NT2/D1 (cell line): ENCODE results near the genes NR1I2, NDUFB4 and SLC15A2.

DNA sequence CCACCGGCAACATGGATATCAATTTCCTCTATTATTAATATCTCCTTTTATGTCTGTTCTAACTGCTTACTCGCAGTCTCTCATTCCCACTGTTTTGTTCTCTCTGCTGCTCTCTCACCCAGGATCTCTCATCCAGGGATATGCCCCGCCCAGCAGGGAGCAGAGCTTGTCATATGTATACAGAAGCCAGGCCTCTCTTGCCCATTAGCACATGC is 61.7 kb downstream of the IGSF11 start:
- RRBS, 2 experiments, result no CpG with 5 or more reads among the region's 3 CpGs

GRCh38 chr3:119337197-119337809 is 43.1 kb downstream of the ARHGAP31 start:
- RRBS, 2 experiments, result no CpG with 5 or more reads among the region's 13 CpGs

GRCh38 chr3:119715191-119715484 is 12.3 kb downstream of the CFAP91 start:
- RRBS, 2 experiments, result no CpG with 5 or more reads among the region's 2 CpGs

DNA sequence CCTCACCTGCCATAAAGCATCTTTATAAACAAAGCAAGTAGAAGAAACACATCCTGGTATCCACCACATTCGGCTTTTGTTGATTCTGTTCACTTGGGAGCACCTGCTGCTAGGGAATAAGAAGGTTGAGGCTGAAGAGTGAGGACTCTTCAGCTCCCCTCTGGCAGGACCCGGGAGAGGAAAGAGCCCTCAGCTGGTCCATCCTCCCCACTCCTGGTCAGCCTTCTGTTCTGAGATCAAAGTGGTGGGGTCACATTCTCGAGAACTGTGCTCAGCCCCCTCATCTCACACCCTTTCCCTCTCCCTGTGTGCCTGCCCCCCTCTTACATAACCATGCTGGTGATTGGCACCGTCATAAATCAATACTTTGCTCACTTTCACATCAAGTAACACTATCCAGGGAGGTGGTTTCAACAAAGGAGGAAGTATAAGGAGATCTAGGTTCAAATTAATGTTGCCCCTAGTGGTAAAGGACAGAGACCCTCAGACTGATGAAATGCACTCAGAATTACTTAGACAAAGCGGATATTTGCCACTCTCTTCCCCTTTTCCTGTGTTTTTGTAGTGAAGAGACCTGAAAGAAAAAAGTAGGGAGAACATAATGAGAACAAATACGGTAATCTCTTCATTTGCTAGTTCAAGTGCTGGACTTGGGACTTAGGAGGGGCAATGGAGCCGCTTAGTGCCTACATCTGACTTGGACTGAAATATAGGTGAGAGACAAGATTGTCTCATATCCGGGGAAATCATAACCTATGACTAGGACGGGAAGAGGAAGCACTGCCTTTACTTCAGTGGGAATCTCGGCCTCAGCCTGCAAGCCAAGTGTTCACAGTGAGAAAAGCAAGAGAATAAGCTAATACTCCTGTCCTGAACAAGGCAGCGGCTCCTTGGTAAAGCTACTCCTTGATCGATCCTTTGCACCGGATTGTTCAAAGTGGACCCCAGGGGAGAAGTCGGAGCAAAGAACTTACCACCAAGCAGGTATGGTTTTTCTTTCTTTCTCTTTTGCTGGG is at the start of gene NR1I2:
TSS of gene NR1I2 (plus strand) at position 785 of the 1,016 bp plus-strand sequence.
- RRBS, 2 experiments, result no CpG with 5 or more reads among the region's 14 CpGs

- RRBS, 2 experiments, result no CpG with 5 or more reads among the region's 3 CpGs
Measured at GRCh38 chr3:120145589-120146057, 51.4 kb upstream of the GSK3B start.

DNA sequence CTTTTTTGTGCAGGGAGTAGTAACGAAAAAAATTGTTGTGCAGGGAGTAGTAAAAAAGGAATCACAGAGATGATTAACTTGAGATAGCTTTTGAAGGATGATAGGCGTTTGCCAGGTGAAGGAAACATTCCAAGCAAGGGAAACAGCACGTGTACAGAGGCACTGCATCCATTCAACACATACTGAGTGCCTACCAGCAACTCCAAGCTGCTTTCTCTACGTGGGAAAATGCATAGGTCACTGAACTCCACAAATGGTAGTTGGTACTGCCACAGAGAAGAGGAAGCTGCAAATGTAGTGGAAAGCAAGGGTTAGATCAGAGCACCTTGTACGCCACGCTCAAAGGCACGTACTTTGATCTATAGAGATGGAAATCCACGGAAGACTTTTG is 1.1 kb downstream of the LRRC58 start:
- RRBS, 2 experiments, result no CpG with 5 or more reads among the region's 8 CpGs

GRCh38 chr3:120487098-120487473 is 36.3 kb upstream of the FSTL1 start:
- RRBS, 2 experiments, result no CpG with 5 or more reads among the region's 1 CpG

DNA sequence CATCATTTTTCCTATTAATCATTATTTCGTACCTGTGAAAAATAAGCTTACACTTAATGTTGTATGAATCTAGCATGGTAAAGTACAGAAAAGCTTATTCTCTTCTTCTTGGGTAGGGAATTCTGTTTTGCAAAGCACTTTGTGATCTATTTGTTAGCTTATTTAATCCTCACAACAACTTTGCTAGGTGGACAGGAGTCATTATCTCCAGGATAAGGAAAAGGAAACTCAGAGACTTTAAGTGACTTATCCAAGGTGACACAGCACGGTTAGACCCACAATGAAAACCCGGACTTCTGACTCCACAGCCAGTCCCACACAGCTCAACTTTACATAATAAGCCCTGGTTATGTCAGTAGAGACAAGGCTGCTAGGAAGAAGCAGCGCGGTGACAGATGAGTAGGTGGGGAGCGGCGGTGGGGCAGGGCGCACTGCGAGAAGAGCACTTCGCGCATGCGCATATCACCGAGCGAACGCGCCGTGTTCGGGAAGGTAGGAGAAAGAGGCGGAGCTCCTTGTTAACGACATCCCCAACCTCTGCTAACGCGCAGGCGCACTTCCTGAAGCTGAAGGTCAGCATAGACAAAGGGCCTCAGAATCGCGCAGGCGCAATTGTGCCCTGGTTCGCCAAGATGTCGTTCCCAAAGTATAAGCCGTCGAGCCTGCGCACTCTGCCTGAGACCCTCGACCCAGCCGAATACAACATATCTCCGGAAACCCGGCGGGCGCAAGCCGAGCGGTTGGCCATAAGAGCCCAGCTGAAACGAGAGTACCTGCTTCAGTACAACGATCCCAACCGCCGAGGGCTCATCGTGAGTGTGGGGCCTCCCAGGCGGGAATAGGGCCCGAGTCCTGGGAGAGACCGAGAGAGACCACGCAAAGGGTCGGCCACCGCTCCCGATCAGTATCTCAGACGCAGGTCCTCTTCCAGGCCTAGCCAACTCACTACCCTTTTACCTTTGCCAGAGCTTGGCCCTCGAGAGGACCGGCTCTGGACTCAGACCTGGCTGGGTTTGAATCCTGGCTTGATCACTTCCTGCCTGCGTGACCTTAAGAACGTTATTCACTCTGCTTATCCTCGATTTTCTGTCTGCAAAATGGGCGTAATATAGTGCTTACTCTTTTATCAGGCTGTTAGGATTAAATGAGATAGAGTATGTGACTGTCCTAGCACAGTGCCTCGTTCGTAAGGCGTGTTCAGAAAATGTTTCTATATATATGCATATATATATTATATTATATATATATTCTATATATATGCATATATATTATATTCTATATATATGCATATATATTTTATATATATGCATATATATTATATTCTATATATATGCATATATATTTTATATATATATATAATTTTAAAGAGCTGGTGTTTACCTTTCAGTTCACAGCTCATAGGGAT is at the start of gene NDUFB4:
TSS of gene NDUFB4 (plus strand) at position 609 of the 1,405 bp plus-strand sequence.
- RRBS, 2 experiments, result no CpG with 5 or more reads among the region's 61 CpGs

DNA sequence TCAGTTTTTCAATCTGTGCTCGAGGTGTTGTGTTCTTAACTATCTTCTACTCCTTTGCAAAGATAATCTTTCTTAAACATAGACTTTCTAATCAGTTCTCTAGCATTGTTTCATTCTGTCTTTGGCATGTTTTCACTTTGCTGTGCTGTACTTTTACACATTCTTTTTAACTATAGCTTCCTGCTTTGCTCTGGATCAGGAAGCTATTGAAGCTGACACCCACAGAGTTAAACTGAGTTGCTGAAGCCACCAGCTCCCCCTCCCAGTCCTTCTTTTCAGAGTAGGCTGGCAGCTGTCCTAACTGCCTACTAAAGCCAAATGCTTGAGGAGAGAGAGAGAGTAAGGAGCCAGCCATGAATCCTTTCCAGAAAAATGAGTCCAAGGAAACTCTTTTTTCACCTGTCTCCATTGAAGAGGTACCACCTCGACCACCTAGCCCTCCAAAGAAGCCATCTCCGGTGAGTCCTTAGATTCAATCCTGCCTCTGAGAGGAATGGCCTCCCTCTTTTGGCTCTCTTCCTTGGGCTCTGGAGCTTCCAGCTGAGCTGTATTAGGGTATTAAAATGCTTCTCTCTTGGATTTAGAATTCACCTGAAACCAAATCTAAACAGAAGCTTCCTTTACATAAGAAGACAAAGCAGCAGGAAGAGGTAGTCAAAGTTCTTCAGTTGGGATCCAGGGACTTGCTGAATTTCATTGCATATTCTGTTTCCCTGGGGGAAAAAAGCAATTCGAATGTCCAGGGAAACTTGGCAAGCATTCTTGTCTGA is at the start of gene SLC15A2:
TSS of gene SLC15A2 (plus strand) at position 278 of the 770 bp plus-strand sequence.
- RRBS, 2 experiments, result no CpG with 5 or more reads among the region's 4 CpGs

GRCh38 chr3:122365492-122366127 is 17.4 kb downstream of the MIX23 start:
- RRBS, 2 experiments, result no CpG with 5 or more reads among the region's 7 CpGs

GRCh38 chr3:122407177-122407451 is 8.7 kb downstream of the WDR5B start:
- RRBS, 2 experiments, result no CpG with 5 or more reads among the region's 2 CpGs

- RRBS, 2 experiments, result no CpG with 5 or more reads among the region's 1 CpG
Measured at GRCh38 chr3:122761922-122762291, 31.7 kb downstream of the HSPBAP1 start.

GRCh38 chr3:122893943-122894475 is 99.1 kb downstream of the SLC49A4 start:
- RRBS, 2 experiments, result 44% methylated on average over 2 of the region's 8 CpGs; no CpG with 5 or more reads in 1 of the 2 experiments

GRCh38 chr3:123084642-123085363 is 18.0 kb downstream of the PDIA5 start:
- RRBS, 2 experiments, result no CpG with 5 or more reads among the region's 9 CpGs

DNA sequence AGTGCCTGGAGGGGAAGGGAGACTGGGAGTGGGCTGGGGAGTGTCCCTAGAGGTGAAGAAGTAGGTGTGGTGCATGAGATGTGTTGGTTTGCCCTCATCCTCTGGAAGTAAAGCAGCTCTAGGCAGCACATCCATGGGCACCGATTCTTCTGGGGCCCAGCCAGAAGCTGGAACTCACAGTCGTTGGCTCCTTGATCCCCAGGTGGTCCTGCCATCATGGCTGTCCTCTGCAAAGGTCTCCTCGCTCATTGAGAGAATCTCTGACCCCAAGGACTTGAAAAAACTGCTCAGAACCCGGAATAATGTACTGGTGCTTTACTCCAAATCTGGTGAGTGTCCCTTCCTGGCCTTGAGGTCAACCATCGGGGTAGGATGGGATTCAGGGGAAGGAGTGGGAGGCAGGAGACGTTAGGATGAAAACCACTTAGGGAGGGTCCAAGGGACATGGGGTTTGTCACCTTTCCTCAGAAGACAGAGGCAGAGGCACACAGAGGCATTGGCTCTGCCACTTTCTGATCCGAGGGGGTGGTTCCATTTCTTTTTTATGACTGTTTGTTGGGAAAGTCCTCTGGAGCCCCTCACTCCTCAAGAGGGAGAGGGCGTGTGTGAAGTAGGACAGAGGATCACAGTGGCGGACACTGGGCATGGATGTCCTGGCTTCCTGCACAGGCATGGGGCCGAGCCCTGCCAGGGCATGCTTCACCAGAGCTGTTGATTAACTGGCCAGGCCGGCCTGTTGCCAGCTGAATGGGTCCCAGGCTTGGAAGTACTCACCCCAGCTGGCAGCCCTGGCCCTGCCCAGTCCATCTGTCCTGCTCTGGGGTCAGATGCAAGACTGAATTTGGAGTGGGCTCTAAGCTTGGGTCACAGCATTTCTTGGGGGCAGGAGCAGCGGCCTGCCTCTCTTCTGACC is 22.4 kb downstream of the PDIA5 start:
- RRBS, 2 experiments, result no CpG with 5 or more reads among the region's 12 CpGs

DNA sequence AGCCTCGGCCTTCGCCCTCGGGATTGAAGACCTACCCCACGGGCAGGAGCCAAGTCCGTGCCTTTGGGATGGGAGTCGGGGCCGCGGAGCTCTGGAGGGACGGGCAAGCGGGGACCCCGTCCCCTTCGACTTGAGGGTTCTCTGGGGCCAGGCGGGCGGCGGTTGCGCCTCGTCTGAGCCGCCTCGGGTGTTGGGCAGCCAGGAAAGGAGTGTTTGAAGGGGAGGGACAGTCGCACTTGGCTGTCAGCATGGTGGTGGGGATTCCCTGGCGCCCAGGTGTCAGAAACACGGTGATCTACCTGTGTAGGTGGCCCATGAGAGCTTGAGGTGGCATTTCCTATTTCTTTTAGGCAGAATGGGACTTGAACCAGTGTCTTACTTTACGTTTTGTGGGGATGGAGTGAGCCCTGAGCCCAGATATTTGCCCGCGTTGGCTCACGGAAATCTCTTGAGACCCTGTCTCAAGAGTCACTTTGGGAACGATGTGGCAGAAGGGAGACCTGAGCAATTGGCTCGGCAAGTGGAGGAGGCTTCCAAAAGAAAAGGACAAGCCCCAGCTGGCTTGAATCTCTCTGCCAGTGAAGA is 431 bp downstream of the SEC22A start:
- RRBS, 2 experiments, result no CpG with 5 or more reads among the region's 28 CpGs

GRCh38 chr3:123217865-123218510 is 16.2 kb downstream of the SEC22A start:
- RRBS, 2 experiments, result no CpG with 5 or more reads among the region's 1 CpG

- RRBS, 2 experiments, result no CpG with 5 or more reads among the region's 9 CpGs
Measured at GRCh38 chr3:123228287-123229017, 26.7 kb downstream of the SEC22A start.

DNA sequence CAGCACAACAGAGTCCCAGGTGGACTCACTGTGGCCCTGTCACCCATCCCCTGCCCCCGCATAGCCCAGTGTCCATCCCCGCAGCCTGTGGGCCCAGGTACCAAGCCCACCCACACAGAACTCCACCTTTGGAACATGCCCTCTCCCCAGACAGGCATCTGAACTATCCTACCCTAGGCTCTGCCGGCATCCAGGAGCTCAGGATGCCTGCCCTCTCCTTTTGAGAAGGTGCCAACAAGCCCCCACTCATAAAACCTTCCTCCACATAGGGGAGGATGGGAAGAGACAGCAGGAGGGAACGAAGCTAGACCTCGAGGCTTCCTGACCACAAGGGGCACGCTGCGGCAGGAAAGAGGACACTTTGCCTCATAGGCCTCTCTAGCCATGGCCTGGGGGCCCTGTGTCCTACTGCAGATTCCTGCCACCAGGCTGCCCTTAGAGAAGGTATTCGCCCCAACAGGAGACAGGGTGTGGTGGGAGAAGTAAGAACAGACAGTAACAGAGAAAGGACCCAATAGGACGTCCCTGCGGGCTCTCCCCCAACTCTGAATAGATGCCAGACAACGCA is 37.0 kb downstream of the ADCY5 start:
- RRBS, 2 experiments, result no CpG with 5 or more reads among the region's 11 CpGs